Right atrium auricular region (tissue), 2 donors: ENCODE measurements around the gene ASB1.

DNA sequence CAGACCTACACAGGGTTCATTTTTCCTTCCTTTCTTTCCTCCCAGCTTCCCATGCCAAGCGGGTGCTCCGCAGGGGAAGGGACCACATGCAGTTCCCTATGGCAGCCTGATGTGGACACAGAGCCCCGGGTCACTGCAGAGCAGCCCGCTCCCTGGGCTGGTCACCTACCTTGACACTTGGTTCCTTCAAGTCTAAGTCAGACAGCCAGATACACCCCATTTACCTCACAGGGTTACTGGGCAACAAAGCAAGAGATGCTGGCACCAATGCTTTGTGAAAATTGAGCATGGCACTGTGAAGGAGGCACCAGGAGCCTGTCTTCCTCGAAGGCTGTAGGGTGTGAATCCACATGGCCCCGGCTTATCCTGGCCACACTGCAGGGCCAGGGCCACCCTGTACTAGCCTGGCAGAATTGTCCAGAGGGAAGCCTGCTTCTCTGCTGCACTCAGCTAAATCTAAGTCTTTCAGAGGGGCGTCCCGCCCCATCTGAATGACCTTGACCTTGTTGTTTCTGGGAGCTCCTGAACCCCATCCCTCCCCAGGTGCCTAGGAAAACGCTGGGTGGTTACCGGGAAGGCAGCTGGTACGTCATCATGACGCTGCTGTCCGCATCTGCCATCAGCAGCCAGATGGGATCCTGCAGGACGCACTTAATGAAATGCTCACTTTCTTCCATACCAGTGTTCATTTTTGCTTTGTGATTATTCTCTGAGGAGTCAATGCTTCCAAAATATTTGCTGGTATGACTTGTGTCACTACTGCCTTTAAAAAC lies 10.3 kb upstream of the HES6 start:
- PRO-cap = no peak
- RAMPAGE, long total RNA, 2 experiments = no peak in any of the 2 experiments

- PRO-cap = bidirectional peak, plus-strand start at chr2:238426717, minus-strand start at chr2:238426666; bidirectional peak, plus-strand start at chr2:238426927, minus-strand start at chr2:238426894
- RAMPAGE, long total RNA, 2 experiments = start-site peak on the plus strand in 1 of 2 experiments, at chr2:238426967-238427061 at its widest, 207 reads per replicate
Measured at GRCh38 chr2:238426449-238427198, at the start of gene ASB1. Gene ASB1 (plus strand): TSS chr2:238426927.

DNA sequence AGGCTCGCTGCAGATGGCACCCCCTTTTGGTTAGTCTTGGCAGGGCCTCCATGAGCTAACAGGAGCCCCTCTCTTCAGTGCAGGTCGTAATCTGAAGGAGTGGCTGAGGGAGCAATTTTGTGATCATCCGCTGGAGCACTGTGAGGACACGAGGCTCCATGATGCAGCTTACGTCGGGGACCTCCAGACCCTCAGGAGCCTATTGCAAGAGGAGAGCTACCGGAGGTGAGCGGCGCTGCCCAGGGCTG lies 6.7 kb downstream of the ASB1 start:
- PRO-cap = no peak
- RAMPAGE, long total RNA, 2 experiments = no peak in any of the 2 experiments

- PRO-cap = bidirectional peak, plus-strand start at chr2:238450135, minus-strand start at chr2:238449973; bidirectional peak, plus-strand start at chr2:238450631, minus-strand start at chr2:238450541
- RAMPAGE, long total RNA, 2 experiments = start-site peak on the plus strand in 1 of 2 experiments, at chr2:238450073-238450135 at its widest, 421 reads per replicate
Measured at GRCh38 chr2:238449841-238450856, 23.4 kb downstream of the ASB1 start.

- PRO-cap = no peak
- RAMPAGE, long total RNA, 2 experiments = no peak in any of the 2 experiments
Measured at GRCh38 chr2:238848791-238849282, 952 bp downstream of the TWIST2 start.

- PRO-cap = no peak
- RAMPAGE, long total RNA, 2 experiments = no peak in any of the 2 experiments
Measured at GRCh38 chr2:238902719-238903508, 55.0 kb downstream of the TWIST2 start.

GRCh38 chr2:239059655-239060230 lies 211.9 kb downstream of the TWIST2 start:
- PRO-cap = no peak
- RAMPAGE, long total RNA, 2 experiments = no peak in any of the 2 experiments

DNA sequence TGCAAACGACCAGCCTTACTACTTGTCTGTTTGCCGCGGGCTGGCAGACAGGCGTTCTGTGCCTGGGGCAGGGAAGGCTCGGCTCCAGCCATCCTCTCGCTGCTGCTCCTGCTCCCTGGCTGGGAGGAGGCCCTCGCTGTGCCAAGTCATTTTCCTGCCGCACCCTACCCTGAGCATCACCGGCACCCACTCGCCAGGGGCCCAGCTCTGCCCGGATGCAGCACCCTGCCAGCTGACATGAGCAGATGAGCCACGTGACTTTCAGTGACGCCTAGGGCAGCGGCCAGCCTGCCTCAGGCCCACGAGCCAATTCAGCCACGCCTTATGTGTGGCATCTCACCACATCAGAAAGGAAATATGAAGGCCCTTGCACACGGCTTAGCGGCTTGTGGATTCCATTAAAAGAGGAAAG lies 250.4 kb downstream of the TWIST2 start:
- PRO-cap = no peak
- RAMPAGE, long total RNA, 2 experiments = no peak in any of the 2 experiments

DNA sequence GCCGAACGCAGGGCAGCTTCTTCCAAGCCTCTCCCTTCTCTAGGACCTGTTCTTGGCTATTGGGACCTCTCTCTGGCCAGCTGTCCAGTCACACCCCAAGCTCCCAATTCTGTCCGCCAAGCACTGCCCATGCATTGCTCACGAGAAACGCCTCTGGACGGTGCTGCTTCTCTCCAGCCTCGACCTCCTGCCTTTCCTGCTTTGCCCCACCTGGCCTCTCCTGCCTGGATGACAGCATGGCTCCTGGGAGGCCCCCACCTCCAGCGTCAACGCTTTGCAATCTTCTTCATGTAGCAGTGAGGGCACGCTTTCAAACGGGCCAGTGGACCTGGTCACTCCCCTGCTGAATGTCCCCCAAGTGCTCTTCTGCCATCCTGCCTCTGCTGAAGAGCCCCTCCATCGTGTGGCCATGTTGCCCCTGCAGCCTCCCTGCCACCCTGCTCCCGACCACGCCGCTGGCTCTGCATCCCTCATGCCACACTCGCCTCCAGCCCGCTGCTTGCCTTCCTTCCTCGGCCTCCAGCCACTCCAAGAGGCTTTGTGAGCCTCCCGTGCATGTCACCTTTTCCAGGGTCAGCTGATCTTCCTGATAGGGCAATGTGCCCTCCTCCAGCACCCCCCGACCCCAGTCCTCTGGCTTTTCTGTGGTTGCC lies 268.6 kb downstream of the TWIST2 start:
- PRO-cap = no peak
- RAMPAGE, long total RNA, 2 experiments = no peak in any of the 2 experiments

DNA sequence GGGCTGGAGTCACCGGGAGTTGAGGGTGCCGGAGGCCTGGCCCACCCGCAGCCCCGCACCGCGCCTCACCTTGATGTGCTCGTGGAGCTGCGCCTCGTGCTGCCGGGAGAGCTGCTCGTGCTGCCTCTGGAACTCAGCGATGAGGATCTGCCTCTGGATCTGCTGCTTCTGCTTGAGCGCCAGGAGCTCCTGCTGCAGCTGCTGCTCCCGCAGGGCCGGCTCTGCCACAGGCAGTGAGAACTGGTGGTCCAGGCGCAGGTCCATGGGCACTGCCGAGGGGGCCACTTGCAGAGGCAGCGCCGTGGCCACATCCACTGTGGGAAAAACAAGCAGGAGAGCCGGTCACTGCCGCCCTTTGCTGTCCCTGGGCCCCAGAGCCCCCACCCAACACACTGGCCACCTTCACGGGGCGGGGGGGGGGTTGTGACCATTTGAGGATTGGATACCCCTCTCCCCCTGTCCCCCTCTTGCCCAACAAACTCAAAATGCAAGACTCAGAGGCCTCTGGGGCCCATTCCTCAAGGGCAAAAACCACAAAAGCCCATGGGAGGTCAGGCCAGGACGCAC lies 211.0 kb downstream of the HDAC4 start:
- PRO-cap = no peak
- RAMPAGE, long total RNA, 2 experiments = no peak in any of the 2 experiments

GRCh38 chr2:239221929-239222759 lies 178.7 kb downstream of the HDAC4 start:
- PRO-cap = no peak
- RAMPAGE, long total RNA, 2 experiments = no peak in any of the 2 experiments

DNA sequence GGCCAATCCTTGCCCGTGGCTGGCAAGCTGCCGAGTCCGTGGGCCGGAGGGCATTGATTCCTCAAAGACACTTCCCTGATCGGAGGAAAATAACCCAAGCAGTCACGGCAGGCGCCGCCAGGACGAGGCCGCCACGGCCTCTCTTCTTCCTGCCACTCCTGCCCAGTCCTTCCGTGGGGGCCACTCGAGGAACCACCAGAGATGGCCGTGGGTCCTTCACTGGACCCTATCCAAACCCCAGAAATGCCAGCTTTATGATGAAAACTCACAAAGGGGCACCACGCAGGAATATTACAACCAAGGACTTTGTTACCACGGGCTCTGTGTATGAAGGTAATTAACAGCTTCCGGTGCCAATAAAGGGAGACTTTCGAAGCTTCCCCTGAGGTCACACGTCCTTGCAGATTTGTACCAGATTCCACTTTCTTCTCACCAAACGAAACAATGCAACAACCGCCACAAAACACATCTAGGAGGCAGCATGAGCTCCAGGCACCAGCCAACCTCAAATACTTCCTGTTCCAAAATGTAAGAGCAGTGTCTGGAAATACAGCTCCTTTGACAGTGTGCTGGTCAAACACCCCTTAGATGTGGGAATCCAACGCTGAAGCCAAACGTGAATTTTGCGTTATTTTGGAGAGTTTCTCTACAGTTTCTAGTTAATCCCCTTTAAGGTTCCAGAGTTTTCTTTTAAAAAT lies 170.2 kb downstream of the HDAC4 start:
- PRO-cap = no peak
- RAMPAGE, long total RNA, 2 experiments = no peak in any of the 2 experiments

DNA sequence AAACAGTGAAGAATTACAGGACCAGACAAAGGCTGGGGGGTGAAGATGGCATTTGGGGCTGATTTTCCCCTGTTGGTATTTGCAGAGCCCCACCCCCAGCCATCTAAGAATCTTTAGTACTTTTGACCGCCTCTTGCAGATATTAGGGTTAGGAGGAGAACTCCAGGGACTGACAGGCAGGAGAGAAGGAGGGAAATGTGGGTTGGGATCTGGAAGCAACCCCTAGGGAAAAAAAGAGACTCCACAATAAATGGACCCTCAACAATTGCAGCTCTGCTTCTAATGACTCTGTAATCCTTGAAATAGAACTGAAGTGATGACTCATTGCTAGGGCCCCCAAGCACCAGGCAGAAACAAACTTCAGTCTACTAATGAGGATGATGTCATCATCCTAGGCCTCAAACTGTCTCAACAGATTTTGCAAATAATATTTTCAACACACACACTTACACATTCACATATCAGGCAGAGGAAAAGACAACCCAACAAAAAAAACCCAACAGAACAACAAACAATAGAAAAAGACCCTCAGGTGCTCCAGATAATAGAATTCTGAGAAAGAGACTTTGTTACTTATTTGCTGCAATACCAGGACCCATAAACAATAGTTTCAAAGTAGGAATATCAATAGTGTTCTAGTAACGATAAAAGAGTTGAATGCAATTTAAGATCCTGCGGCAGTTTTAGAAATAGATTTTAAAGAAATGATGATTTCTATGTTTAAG lies 143.3 kb downstream of the HDAC4 start:
- PRO-cap = unidirectional peak, minus-strand start at position 284 of the sequence
- RAMPAGE, long total RNA, 2 experiments = no peak in any of the 2 experiments

- PRO-cap = no peak
- RAMPAGE, long total RNA, 2 experiments = no peak in any of the 2 experiments
Measured at GRCh38 chr2:239264375-239265016, 136.3 kb downstream of the HDAC4 start.

DNA sequence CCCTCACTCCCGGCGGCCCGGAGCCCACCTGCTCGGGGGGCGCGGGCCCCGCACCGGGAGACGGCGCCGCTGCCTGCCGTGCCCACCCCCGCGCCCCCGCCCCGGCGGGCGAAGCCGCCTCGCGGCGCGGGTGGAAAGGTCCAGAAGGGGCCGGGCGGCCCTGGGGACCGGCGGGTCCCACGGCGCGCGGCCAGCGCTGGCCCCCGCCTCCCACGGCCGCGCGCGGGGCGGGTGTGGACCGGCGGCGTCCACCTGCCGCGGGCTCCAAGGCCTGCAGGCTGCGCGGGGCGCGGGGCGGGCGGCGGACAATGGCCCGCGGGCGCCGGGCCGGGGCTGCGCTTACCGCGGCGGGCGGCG lies 493 bp downstream of the HDAC4 start:
- PRO-cap = bidirectional peak, plus-strand start at position 143 of the sequence, minus-strand start at position 96 of the sequence; bidirectional peak, plus-strand start at position 276 of the sequence, minus-strand start at position 265 of the sequence
- RAMPAGE, long total RNA, 2 experiments = no peak in any of the 2 experiments

DNA sequence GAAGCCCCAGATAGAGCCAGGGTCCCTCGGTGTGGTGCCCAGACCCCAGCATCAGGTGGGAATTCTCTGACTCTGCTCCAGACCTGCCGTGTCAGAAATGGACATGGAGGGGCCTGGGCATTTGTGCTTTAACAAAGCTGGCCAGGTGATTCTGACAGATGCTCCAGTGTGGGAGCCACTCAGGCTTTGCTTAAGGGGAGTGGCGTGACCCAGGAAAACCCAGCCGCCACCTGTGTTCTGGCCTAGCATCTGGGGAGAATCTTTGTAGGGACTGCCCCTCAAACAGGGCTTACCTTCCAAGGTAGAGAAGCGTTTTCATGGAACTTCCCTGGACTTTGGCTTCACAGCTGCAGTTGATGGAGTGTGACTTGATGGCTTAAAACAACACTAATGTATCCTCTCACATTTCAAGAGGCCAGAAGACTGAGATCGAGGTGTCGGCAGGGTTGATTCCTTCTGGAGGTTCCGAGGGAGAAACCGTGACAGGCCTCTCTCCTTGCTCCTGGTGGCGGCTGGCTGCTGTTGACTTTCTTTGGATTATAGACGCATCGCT lies 57.0 kb upstream of the HDAC4 start:
- PRO-cap = unidirectional peak, minus-strand start at position 262 of the sequence
- RAMPAGE, long total RNA, 2 experiments = no peak in any of the 2 experiments

- PRO-cap = no peak
- RAMPAGE, long total RNA, 2 experiments = no peak in any of the 2 experiments
Measured at GRCh38 chr2:240024388-240025147, 574 bp downstream of the NDUFA10 start.

DNA sequence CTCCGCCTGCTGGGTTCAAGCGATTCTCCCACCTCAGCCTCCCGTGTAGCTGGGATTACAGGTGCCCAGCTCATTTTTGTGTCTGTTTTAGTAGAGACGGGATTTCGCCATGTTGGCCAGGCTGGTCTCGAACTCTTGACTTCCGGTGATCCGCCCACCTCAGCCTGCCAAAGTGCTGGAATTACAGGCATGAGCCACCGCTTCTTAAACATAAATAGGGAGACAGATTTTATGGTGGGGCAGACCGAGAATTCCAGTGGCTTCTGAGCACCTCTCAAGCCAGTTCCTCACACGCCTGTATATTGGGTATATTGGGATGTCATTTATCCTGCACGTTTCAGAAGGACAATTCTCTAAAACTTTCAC lies 22.6 kb upstream of the OR6B2 start:
- PRO-cap = no peak
- RAMPAGE, long total RNA, 2 experiments = no peak in any of the 2 experiments

- PRO-cap = no peak
- RAMPAGE, long total RNA, 2 experiments = no peak in any of the 2 experiments
Measured at GRCh38 chr2:240269493-240269719, 128.9 kb upstream of the OTOS start.

GRCh38 chr2:240453331-240453590 lies 17.8 kb downstream of the GPC1 start:
- PRO-cap = no peak
- RAMPAGE, long total RNA, 2 experiments = no peak in any of the 2 experiments